Mammary epithelial cell (primary cell): ENCODE measurements around a stretch of chr20.

DNA sequence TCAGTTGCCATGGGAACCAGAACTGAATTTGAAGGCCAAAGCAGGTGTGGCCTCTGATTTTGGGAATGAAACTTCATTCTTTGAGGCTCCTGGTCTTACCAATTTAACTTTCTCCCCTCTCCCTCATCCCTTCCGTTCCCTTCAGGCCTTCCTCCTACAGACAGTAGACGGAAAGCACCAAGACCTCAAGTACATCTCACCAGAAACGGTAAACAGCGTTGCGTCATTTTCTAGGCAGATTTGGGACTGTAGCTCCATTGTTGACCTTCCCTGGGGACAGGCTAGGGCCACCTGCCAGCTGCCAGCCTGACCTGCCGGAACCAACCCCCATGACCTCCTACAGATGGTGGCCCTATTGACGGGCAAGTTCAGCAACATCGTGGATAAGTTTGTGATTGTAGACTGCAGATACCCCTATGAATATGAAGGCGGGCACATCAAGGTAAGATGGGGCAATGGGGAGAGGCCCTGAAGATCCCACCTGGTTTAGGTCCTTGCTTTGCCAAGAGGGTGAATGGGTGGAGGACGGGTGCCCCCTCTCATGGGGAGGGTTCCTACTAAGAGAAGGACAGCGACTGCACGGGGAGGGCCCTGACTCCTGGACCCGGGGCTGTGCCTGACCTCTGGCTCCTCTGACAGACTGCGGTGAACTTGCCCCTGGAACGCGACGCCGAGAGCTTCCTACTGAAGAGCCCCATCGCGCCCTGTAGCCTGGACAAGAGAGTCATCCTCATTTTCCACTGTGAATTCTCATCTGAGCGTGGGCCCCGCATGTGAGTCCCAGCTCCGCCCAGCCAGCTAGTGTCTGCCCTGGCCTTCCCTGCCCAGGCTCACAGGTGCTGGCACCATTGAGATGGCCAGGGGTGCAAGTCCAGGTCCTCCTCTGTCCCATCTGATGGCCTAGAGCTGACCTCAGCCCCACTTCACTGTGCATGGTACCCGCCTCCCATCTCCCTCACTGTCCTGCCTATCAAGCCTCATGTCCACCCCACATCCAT lies 7.0 kb downstream of the CDC25B start:
- CAGE, long polyA plus RNA, result no peak
- RRBS, result no CpG with 5 or more reads among the region's 24 CpGs

GRCh38 chr20:3818203-3819243 lies 1.8 kb upstream of the AP5S1 start:
- CAGE, long polyA plus RNA, result no peak
- RRBS, result no CpG with 5 or more reads among the region's 10 CpGs

- CAGE, long polyA plus RNA, result no peak
- RRBS, result no CpG with 5 or more reads among the region's 6 CpGs
These were observed 14.0 kb upstream of the PANK2 start for GRCh38 chr20:3875059-3875802.

GRCh38 chr20:3895412-3895704 lies 6.2 kb downstream of the PANK2 start:
- CAGE, long polyA plus RNA, result no peak
- RRBS, result no CpG with 5 or more reads among the region's 4 CpGs

DNA sequence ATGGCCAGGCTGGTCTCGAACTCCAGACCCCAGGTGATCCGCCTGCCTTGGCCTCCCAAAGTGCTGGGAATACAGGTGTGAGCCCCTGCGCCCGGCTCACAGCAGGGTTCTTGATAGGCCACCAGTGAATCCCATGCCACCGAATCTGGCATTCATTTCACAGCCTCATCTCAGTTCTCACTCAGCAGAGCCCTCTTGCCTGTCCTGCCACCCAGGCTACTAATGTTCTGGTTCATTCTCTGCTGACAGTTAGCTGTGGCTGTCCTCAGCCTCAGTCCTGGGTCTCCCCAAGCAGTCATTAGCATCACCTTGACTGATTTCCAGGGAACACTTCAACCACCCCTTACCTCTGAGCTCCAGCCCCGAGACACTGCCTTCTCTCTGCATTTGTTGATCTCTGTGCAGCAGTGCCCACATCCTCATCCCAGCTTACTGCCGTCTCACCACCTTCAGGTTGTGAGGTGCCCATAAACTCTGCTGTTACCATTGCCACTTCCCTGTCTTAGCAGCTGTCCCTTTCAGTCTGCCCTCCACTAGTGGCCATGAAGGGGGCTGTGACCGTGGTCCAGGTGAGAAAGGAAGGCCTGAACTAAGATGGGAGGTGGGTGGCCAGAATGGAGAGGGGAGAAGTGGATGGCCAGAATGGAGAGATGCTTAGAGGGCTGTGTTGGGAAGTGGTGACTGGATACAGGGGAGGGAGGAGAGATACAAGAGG lies 36.4 kb downstream of the PANK2 start:
- CAGE, long polyA plus RNA, result no peak
- RRBS, result no CpG with 5 or more reads among the region's 8 CpGs

- CAGE, long polyA plus RNA, result no peak
- RRBS, result no CpG with 5 or more reads among the region's 1 CpG
These were observed 10.7 kb downstream of the RNF24 start for GRCh38 chr20:4004628-4005170.

GRCh38 chr20:4051879-4052420 lies 36.6 kb upstream of the RNF24 start:
- CAGE, long polyA plus RNA, result no peak
- RRBS, result no CpG with 5 or more reads among the region's 8 CpGs

GRCh38 chr20:4782324-4783282 lies 40.8 kb downstream of the RASSF2 start:
- CAGE, long polyA plus RNA, result no peak
- RRBS, result no CpG with 5 or more reads among the region's 10 CpGs

- CAGE, long polyA plus RNA, result no peak
- RRBS, result no CpG with 5 or more reads among the region's 5 CpGs
These were observed 12.9 kb downstream of the RASSF2 start for GRCh38 chr20:4810455-4810865.

DNA sequence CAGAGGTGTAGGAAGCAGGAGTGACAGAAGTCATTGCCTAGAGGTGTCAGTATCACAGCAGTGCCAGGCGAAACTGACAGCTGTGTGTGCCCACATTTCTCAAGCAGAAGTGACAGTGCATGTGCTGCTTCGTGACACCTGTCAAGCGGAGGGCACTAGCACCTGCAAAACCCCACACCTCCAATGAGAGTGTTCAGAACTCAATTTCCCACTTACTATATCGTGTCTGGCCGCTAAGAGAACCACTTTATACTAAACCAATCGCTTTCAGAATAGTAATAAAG lies 82.8 kb downstream of the SLC23A2 start:
- CAGE, long polyA plus RNA, result no peak
- RRBS, result no CpG with 5 or more reads among the region's 6 CpGs

DNA sequence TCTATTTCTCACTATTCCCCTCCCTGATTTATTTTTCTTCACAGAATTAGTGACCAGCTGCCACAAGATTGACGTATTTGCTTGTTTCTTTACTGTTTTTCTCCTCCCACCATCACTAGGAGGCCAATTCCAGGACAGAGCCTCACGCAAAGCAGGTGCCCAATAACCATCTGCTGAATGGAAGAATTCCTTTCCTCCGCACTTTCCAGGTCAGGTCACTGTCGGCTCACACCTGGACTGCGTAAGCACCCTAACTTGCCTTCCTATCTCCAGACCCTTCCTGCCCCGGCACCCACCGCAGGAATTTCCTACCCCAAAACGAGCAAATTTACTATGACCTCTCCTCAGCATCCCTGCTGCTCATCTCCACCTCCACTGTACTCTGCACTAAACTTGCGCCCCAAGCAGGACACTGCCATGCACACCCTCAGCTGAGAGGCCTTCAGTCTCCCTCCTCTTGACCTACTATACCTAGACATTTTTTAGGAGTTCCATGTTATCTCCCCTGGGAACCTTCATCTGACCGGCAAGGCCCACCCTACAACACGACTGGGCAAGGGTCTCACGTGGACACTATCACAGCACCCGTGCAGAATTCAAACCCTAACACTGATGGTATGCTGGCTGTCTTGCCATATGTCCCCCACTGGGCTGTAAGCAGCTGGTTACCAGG lies 75.8 kb downstream of the SLC23A2 start:
- CAGE, long polyA plus RNA, result no peak
- RRBS, result no CpG with 5 or more reads among the region's 13 CpGs

GRCh38 chr20:4926233-4926468 lies 75.2 kb downstream of the SLC23A2 start:
- CAGE, long polyA plus RNA, result no peak
- RRBS, result no CpG with 5 or more reads among the region's 4 CpGs

DNA sequence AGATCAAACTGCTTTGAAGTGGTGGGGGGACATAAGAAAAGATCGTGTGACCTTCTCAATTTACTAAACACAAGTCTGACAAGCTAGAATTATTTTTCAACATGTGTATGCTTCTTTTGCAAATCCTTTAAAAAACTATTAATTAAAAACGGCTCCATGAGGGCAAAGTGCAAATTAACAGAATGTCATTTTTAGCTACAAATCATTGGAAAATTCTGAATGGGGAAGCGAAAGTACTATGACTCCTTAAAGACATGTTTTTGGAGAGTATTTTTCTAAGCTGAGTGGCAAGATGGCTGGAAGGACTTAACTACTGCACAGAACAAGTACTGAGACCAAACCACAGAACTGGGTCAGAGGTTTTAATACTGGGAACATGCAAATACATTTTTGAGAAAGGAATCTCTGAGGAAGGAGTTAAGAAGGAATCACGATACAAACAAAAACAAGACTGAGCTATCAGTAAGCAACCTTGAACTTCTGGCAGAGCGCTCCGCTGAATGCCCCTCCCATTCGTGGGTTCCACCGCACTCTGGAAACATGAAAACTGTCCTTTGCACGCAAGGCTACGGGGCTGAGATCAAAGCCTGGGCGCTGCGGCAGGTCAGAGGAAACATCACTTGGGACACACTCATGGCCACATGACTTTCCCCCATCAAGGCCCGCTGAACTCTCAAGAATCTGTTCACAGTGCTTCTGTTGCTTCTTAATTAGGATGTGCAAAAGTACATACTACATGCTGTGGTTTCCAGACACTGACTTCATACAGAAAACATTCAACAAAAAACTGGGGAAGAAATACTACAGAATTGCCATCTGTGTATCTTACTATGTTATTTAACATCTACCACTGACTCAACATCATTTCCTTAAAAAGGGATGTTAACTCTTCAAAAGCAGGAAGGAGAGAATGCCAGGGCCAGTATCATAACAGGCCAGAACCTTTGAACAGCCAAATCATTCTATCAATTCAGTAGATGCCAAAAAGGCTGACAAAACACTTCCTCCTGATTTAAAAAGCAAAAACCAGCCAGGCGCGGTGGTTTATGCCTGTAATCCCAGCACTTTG lies 27.8 kb downstream of the SLC23A2 start:
- CAGE, long polyA plus RNA, result no peak
- RRBS, result no CpG with 5 or more reads among the region's 15 CpGs

DNA sequence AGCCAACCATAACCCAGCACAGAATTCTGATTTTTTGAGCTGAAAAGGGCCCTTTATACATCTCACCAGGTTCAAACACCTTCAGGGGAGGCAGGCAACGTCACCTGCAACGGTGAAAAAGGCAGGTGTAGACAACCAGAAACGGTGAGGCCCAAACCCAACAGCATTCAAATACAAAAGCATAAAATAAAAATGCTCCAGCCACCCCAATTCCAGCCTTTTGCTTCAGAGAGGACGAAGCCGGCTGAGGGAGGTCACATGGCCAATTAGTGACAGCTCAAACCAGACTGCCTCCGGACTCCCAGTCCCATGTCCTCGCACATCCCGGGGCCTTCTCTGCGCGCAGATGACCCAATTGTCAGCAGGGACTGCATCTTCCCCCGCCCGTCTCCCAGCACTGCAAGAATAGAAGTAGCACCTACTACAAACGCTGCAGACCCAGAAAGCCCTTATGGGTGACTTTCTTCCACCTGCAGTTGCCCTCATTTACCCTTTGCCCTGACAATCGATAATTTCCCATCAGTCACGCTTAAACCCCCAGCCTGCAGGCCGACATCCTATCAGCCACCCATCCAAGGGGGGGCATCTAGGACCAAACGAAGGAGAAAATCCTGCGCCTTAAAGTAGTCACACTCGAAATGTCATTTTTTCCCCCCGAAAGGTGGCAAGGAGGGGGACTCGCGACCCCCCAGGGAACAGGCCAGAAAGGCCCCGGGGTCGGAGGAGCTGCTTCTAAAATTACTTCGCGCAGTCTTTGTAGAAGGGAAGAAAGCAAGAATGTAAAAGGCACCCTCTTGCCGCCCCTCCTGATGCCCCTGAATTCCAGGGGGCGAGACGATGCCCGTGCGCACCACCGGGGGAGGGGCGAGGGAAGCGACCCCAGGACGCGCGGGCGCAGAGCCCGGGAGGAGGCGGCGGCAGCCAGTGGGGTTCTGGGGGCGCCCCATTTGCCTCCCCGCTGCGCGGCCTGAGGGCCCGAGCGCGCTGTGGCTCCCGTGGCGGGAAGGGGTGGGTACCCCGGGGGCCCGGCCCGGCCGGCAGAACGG lies 860 bp downstream of the SLC23A2 start:
- CAGE, long polyA plus RNA, result no peak
- RRBS, result 3% methylated on average over 9 of the region's 55 CpGs

- CAGE, long polyA plus RNA, result no peak
- RRBS, result no CpG with 5 or more reads among the region's 18 CpGs
These were observed 537 bp upstream of the CDS2 start for GRCh38 chr20:5126298-5126643.

DNA sequence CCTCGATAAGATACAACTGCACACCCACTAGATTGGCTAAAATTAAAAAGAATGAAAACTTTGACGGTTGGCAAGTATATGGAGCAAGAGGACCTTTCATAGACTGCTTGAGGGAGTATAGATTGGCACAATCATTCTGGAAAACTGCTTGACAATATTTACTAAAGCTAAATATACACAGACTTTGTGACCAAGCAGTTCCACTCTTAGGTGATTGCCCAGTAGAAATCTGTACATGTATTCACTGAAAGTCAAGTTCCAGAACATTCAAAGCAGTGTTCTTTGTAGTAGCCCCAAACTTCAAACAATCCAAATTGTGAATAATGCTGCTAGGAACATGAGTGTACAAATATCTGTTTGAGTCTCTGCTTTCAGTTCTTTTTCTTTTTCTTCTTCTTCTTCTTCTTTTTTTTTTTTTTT lies 16.4 kb downstream of the CDS2 start:
- CAGE, long polyA plus RNA, result no peak
- RRBS, result no CpG with 5 or more reads among the region's 2 CpGs

- CAGE, long polyA plus RNA, result no peak
- RRBS, result no CpG with 5 or more reads among the region's 7 CpGs
These were observed 84.3 kb downstream of the GPCPD1 start for GRCh38 chr20:5526419-5526917.

- CAGE, long polyA plus RNA, result no peak
- RRBS, result no CpG with 5 or more reads among the region's 5 CpGs
These were observed 38.0 kb downstream of the GPCPD1 start for GRCh38 chr20:5572711-5573385.

DNA sequence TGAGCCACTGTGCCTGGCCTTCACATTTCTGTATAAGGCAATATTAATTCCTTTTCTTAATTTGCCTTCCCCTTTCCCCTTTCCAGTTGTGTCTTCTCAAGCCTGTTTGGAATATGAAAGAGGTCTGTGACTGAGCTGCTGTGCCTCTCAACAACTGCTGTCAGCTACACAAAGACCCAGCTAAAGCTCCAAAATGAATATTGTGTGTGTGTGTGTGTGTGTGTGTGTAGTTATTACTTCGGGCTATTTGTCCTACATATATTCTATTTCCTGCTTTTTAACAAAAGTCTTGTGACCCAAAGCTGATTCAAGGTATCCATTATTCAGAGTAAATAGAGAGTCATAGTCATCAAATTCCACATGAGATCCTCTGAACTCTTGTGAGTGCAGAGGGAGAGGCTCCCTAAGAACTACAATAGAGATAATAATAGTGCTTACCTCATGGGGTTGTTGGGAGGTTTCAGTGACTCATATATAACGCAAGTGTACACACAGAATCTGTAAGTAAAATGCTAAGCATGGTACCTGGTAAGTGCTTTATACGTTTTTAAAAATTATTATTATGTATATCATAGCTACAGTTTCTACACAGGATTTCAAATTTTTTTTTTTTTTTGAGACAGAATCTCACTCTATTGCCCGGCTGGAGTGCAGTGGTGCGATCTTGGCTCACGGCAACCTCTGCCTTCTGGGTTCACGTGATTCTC lies 43.7 kb upstream of the GPCPD1 start:
- CAGE, long polyA plus RNA, result no peak
- RRBS, result no CpG with 5 or more reads among the region's 7 CpGs

DNA sequence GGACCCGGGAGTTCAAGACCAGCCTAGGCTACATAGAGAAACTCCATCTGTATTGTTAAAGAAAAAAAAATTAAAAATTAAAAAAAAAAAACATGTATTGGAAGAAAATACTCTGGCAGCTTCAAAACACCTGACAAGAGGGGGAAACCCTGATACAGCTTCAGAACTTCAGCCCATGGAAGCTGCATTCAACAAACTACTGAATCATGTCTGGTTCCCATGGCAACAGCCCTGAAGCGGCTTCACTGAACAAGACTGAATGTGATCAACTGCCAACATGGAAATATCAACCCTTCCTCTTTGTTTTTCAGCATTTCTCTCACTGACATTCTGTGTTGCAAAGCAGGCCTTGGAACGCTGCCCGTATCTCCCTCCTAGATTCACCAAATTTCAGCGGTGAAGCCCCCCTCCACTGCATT lies 48.1 kb upstream of the GPCPD1 start:
- CAGE, long polyA plus RNA, result no peak
- RRBS, result no CpG with 5 or more reads among the region's 5 CpGs